A172 (cell line): ENCODE measurements around a stretch of chr1.

- RAMPAGE, long total RNA = no peak
These were observed 14.0 kb downstream of the SLC35E2B start for GRCh38 chr1:1678272-1679304.

DNA sequence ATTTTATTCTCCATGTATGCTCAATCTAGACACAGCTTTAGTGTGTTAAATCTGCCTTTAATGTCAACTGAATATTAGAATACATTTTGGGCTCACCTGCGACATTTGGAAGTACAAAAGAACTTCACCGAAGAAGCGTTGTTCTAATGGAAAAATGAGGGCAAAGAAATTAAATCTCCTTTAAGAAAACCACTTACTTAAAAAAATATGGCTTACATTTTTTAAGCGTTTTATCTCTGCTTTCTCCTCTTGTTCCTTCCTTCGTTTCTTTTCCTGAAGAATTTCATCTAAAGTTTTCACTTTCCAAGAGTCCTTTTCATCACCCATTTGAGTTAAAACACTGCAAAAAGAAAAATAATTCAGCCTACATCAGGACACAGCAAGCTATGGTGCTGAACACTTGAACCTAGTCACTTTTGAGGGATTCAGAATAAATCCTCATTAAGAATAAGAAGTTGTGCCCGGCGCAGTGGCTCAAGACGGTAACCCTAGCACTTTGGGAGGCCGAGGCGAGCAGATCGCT, 1.6 kb downstream of the CDK11A start:
- RAMPAGE, long total RNA = no peak

- RAMPAGE, long total RNA = no peak
These were observed 681 bp upstream of the NADK start for GRCh38 chr1:1778673-1779629.

- RAMPAGE, long total RNA = no peak
These were observed 3.7 kb upstream of the NADK start for GRCh38 chr1:1782084-1782337.

DNA sequence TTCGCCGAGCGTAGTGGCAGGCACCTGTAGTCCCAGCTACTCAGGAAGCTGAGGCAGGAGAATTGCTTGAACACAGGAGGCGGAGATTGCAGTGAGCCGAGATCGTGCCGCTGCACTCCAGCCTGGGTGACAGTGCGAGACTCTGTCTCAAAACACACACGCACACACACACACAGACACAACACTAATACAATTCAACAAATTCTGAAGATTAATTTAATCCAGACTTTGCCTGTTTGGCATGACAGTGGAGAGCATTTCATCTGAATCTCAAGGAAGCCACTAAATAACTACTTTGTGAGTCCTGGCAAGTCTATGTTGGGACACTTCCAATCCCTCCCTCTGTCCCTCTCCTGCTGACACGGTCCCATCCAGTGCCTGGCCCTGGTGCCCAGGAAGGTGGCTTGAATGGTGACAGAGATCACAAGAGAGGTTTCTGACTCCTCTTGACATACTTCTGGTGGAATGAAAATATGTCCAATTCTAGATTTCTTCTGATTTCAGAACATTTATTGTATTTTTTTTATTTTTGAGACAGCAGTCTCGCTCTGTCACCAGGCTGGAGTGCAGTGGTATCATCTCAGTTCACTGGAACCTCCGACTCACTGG, 50.4 kb downstream of the GNB1 start:
- RAMPAGE, long total RNA = no peak

DNA sequence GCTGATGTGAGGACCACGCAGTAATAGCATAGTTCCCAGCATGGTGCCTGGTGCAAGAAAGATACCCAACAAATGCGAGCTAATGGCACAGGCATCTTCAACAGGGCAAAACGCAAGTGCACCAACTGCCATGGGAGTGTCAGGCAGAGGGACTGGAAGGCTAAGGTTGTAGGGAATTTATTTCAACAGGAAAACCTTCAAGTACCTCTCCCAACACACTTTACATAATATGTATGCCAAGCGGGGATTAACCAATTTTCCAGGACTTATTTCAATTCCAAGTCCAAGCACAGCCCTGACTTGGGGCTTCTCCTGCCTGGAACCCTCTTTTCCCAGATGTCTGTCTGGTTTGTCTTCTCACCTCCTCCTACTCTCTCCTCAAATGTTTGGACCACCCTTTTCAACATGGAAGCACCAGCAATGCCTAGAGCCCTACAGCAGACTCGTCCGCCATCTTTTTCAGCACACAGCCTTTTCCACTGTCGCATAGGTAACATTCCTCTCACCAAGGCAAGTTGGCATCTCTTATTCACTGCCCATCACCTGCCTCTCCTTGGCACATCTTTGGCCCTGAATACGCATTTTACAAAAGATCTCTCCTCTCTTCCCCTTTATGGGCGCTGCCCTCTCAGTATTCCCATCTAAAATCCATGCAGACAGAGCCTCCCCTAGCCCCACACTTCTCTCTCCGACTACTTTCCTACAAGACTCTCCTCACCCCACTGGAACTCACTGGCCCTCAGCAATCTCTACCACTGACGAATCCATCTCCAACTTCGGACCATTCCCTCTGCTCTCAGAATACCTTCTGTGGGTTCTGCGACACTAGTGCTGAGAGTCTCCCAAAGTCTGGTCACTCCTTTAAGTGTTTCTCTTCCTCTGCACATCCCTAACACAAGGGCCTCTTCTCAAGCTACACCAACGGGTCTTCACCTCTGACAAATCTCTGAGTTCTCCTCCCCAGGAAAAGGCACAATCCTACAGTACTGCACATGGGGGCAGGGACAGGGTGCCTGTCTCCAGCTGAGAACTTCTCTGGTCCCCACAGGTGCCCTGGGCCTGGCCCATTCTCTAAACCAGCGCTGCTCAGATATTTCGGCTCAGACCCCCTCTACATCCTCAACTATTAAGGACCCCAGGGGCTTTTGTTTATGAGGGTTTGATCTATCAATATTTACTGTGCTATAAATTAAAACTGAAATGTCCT, 12.3 kb downstream of the GNB1 start:
- RAMPAGE, long total RNA = no peak

GRCh38 chr1:1891149-1891304, 140 bp upstream of the GNB1 start:
- RAMPAGE, long total RNA = no peak

GRCh38 chr1:1942715-1943388, 23.8 kb upstream of the TMEM52 start:
- RAMPAGE, long total RNA = no peak

DNA sequence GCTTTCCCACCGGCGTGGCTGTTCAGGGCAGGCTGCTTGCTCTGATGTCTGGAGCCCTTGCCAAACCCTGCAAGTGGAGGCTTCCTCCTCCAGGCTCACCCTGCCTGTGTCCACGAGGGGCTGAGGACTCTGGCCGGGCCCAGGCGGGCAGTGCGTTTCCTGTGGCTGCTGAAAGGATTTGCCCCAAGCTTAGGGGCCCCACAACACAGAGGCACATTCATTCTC, 24.4 kb upstream of the TMEM52 start:
- RAMPAGE, long total RNA = no peak

DNA sequence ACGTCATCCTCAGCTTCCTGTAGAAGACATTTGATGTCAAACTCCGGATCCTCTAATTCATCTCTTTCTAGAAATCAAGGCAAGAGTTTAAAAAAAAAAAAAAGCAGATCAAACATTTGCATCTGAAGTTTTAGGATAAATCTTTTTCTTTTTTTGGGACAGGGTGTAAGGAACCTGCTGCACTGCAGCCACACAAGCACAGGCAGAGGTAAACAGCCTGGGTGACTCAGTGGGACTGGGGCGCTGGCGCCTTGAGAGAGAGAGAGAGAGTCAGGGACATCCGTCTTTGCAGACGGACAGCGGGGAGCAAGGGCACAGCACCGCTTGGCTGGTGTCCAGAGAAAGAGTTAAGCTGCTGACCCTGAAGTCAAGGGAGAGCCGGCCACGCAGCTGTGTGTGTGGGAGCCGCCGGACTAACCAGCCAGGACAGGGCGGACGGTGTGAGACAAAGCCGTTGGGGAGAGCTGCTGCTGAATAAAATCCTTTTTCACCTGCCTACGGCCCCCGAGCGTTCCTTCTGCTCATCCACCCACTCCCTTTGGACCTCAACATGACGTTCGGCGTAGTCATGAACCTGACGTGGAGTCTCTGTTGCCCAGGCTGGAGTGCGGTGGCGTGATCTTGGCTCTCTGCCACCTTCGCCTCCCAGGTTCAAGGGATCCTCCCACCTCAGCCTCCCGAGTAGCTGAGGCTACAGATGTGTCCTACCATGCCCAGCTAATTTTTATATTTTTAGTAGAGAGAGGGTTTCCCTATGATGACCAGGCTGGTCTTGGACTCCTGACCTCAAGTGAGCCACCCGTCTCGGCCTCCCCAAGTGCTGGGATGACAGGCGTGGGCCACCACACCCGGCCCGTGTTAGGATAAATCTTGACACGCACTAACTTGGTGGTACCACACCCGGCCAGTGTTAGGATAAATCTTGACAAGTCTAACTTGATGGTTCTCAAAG, 14.4 kb downstream of the CFAP74 start:
- RAMPAGE, long total RNA = no peak

- RAMPAGE, long total RNA = no peak
These were observed 2.2 kb downstream of the PRKCZ start for GRCh38 chr1:2052499-2052749.

- RAMPAGE, long total RNA = no peak
These were observed 57.6 kb downstream of the FAAP20 start for GRCh38 chr1:2136720-2137695.

- RAMPAGE, long total RNA = no peak
These were observed 2.3 kb downstream of the FAAP20 start for GRCh38 chr1:2192202-2192818.

DNA sequence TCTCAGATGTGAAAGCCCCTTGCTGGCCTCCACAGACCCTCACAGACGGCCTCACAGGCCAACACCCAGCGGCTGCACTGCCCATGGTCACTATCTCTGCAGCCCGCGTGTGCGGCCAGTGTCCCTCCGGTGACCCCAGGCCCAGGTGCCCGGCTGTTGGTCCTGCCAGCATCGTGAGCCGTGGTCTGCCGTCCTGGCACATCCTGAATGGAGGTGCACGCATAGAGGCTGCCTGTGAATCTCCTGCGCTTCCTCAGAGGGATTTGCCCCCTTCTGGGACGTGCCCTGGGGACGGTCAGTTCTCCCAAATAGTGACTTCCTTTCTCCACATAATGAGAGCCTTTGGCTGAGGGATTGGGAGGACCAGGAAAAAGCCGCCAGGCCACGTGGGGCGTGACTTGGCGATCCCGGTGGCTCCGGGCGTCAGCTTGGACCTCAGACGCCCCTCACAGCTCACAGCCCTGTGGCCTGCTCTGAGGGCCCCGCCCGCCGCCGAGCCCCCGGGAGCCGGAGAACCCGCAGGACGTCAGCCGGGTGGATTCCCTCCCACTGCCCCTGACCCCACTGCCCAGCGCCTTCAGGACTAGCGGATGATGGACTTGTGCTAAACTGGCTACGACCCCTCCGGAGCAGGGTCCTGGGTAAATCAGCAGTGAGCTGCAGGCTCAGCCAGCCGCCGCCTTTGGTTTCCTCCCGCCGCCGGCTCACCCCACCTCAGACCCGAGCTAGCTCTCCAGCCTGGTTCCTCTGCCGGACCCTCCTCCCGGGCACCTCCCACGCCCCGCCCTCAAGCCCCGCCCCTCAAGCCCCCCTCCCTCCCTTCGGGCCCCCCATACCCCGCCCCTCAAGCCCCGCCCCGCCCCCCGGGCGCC, 9.8 kb upstream of the FAAP20 start:
- RAMPAGE, long total RNA = no peak

DNA sequence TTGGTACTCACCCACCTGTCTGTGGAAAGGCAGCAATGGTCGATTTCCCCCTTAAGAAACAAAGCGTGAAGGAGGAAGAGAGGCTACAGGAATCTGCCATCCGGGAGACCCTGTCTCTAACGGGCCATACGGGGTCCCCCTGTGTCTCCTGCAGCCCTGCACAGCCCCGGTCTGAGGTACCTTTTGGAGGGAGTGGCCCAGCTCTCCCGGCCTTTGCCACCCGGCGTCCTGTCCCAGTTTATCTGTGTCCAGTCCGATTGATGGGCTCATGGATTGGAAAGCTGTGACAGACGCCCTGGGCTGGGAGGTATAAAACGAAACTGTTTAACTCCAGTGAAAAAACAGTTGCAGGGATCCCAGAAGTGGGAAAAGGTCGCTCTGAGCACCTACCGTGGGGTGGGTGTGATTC, 11.6 kb upstream of the FAAP20 start:
- RAMPAGE, long total RNA = no peak

GRCh38 chr1:2213547-2213675, 14.7 kb upstream of the SKI start:
- RAMPAGE, long total RNA = no peak

GRCh38 chr1:2229818-2230016, 1.6 kb downstream of the SKI start:
- RAMPAGE, long total RNA = no peak

DNA sequence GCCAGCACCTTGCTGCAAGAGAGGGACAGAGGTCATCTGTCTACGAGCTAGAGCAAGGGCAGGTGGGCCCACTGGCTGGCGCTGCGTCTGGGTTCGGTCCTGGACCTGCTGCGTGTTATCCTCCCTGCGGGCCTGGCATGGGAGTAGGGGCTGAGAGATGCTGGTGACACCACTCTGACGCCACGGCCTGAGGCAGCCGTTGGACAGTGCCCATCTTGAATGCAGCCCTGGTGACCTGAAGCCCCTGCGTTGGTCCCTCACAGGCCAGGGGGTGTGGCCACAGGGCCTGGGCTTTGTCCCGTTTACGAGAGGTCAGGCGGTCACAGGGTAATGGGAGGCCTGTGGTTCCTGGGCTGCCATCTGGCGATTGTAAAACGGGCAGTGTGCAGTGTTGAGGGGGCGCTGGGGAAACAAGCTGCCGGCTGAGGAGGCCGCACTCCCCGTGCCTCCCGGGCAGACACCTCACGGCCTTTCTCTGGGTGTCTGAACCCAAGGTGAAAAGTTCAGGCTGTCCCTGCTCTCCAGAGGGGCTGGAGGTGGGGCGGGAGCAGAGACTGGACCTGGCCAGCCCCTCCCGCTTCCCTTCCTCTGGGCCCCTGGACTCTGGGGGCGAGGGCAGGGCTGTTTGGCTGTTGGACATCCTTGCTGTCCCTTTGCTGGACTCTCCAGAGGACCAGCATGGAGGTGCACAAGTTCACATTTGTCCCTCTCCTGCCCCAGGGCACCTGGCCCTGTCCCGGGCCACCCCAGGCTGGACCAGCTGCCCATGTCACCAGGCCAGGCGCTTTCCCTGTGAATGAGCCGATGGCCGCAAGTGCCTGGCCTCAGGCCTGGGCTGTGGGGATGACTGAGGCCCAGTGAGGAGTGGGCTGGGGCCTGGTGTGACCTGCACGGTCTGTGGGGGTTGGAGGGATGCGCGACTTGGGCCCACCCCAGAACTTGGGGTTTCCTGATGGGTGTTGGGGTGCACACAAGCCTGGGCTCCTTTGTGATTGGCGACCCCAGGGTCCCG, 42.3 kb downstream of the SKI start:
- RAMPAGE, long total RNA = no peak

- RAMPAGE, long total RNA = no peak
These were observed 62.8 kb downstream of the SKI start for GRCh38 chr1:2290626-2291581.

DNA sequence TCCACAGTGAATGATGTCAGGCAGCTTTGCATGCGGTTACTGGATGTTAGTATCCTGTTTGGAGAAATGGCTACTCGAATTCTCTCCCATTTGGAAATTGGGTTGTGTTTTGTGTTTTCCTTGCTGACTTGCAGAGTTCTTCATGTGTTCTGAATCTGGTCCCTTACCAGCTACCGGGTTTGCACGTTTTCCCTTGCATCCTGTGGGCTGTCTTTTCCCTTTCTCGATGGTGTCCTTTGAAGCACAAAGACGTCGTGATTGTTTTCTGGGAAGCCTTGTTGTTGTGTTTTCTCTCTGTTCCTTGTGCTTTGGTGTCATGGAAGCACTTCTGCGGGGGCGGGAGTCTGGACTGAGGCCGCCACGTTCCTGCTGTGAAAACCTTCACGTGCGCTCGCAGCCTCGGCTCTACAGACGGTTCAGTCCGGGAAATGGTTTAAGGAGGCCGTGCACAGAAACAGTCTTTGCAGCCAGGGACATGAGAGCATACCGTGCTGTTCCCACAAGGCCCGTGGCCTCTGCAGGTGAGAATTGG, 68.4 kb downstream of the SKI start:
- RAMPAGE, long total RNA = no peak